Bronchial lymph node (tissue), 1 donor: ENCODE measurements around the gene F3.

- PRO-cap: bidirectional peak, plus-strand start at chr1:93676689, minus-strand start at chr1:93676520
These were observed 5.1 kb downstream of the BCAR3 start for GRCh38 chr1:93676409-93676974.

- PRO-cap: unidirectional peak, plus-strand start at chr1:93680527
These were observed 1.3 kb downstream of the BCAR3 start for GRCh38 chr1:93680398-93680619.

DNA sequence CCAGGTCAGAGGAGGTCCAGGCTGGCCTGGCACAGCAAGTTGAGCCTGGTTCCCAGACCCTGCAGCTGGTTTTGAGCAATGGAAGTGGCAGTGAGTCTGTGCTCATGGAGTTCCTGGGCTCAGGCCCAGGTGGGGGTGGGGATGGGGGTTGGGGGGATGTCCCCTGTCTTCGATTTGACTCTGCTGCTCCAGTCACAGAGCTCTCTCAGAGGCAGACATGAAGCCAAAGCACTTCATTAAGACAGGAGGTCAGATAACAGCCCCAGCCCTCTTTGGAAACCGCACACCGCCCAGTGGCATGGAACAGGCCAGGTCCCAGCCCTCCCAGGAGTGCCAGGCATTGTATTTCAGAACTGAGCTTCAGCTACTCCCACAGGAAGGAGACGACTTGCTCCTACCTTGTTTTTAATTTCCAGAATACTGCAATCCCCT is 20.8 kb upstream of the BCAR3 start:
- PRO-cap: no peak

DNA sequence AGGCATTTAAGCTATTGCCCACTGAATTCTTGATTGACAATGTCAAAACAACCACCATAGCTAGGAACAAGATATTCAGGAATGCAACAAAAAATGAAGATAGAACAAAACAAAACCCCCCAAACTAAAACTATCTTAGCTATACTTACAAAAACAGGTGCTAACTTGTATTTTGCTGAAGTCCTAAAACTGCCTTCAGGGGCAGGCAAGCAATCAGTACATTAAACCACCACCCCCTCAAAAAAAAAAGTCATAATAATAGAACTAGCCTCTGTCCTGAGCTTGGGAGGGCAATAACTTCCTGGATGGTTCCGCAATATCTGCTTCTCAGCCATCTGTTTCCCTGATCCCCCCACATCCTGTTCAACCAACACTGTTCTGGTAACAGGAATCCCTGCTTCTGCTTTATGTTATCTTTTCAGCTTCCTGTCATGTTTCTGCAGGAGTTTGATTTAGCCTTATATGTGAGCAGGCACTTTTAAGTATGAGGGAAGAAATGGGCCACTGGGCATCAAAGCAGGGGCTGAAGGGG is 62.2 kb downstream of the DNTTIP2 start:
- PRO-cap: no peak

GRCh38 chr1:93905630-93906260 is 3.5 kb downstream of the GCLM start:
- PRO-cap: no peak

DNA sequence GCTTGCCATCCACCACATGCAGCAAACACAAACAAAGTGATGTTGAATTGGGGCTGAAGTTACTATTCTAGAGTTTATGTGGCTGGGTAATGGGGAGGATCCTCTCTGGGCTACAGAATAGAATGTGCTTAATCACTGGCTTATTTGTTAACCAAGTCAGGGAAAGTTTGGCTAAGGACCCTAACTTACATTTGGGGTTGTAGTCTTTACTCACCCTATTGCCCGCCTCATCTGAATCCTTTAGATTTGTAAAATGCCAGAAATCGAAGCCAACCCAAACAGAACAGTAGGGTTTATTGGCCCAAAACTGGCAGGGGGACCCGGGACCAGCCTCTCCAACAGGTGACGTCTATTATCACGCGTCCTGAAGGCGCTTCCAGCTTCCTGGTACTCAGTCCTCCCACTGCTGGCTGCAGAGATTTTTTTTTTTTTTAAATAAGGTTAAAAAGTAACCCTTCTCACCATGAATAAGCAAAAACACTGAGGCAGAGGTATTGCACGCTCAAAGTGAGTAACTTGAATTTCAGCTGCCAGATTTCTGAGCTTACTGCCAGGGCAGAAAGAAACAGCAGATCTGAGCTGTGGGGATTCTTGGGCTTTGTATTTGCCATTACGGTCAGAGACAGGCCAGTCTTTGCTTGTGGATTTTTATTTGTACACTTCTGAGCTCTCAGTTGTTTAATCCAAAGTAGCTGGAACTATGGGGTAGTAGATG is 54.3 kb upstream of the GCLM start:
- PRO-cap: no peak

DNA sequence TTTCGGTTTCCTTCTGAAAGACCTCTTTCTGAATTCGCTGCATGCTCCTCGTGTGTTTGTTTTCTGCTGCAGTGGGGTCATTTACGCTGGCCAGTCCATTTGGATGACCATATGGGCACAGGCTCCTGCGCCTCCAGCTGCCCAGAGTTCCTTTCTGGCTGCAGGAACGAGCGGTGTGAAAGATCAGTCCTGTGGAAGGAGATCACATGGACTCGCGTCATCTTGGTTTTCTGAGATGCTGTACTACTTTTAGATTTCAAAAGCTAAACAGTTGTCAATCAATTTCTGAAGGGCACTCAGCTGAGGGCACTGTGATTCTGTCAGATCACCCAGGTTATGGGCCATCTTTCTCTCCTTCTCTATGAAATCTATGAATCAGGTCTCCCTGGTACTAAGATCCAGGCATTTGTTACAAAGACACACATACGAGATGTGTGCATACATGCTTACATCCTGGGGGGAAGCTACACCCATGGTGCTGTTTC is 83.9 kb upstream of the GCLM start:
- PRO-cap: no peak

GRCh38 chr1:94038299-94038958 is 82.5 kb downstream of the ABCA4 start:
- PRO-cap: no peak

DNA sequence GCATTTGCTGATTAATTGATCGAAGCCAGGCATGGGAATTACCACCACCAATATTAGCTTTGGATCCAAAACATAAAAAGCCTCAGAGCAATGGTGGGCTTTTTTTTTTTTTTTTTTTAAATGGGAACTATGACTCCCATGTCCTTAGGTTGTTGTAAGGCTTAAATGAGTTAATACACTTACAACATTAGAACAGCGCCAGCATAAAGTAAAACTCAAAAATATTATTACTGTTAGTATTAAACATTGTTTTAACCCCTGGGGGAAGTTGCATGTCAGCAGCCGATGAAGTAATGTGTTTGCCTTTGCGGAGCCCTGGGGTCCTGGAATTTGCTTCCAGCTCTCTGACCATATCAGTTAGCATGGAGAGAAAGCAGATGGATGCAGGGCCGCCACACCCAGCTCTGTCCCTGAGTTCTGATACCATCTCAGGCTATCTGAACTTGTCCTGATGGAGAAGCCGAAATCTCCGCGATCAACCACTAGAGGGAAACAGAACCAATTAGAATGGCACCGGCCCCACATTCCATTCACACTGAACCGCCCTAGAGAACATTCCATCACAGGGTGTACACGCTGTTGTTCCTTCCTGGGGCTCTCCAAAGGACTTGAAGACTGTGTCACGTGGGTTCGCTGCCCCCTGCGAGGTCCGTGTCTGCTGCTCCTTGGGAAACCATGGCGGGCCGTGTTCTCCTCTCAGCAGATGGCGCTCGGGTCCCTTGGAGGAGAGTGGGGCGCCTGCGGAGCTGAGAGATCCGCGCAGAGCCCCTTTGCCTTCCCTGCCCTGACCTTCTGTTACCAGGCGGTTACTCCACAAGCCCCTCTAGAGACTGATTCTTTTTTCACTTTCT is 75.5 kb downstream of the ABCA4 start:
- PRO-cap: no peak

GRCh38 chr1:94061459-94061762 is 59.5 kb downstream of the ABCA4 start:
- PRO-cap: no peak

GRCh38 chr1:94091947-94092397 is 29.0 kb downstream of the ABCA4 start:
- PRO-cap: bidirectional peak, plus-strand start at chr1:94092539, minus-strand start at chr1:94092308

DNA sequence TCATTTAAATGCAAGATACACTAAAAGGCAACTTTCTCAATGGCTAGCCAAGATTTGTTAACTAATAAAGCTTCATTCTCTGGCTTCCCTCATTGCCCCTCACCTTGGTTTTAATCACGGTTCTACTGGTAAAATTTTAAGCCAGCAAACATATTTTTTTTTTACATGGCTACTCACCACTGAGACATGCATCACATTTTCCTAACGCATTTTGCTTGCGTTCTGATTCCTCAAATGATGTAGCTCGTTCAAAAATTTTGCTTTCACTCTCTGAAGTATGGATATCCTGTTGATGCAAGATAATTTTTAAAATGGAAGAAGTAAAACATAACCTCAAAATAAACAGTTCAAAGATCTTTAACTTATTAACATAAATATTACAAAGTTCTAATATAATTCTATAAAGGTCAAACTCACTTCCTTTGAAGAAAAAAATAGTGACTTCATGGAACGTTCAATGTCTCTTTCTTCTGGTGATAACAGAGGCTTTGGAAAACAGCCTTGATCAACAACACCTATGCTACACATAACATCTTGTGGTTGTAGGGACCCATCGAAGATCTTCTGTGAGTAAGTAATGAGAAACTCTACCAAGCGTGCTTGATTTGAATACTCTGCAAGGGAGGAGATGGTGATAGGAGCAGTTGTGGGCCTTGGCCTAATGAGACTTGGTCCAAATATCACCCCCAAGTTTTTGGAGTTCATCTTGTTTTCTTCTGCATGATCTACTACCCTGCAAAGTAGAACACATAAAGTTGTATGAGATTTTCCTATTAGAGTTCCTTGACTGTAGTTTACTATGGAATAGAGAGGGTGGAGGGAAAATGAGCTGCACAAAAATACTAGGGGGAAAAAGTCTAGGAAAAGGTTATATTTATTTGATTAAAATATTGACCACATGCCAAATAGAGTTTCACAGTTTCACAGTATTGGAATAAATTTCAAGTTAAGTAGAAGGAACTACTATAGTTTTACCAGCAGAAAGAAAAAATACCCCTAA is 56.8 kb upstream of the ABCA4 start:
- PRO-cap: no peak

DNA sequence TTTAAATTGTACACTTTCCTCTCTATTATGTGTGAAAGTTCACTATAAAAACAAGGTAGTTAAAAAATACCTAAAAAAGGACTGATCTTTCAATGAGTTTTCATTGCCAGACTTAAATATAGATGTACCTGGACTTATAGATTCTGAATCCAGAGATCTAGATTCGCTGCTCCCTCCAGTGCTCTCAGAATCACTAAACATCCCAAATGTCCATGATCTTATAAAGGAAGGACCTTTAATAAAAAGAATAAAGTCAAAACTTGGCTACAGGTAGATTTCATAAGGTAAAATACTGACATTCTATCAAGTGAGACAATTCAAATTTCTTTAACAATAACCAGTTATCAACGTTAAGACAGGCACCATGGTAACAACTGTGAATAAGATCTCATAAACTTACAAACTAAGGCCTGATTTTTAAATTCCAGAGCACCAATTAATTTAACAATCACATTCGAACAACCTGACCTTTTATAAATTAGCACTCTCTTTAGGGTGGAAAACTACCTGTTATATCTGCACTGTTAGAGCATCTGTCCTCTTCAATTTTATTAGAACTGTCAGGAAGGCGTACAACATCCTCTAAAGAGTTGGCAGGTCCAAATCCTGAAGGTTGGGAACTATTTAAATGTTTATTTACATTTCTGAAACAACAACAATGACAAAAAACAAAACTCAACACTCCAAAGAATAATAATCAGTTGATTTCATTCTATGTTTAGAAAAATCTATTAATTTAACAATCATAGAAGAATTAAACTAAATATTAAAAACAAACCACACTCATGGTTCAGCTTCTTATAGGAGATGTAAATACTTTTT is 48.5 kb downstream of the ARHGAP29 start:
- PRO-cap: no peak

GRCh38 chr1:94236155-94236741 is 1.1 kb downstream of the ARHGAP29 start:
- PRO-cap: unidirectional peak, plus-strand start at chr1:94236334; bidirectional peak, plus-strand start at chr1:94236426, minus-strand start at chr1:94236346

- PRO-cap: no peak
These were observed 8.6 kb upstream of the ARHGAP29 start for GRCh38 chr1:94246097-94246338.

GRCh38 chr1:94382069-94382622 is 36.0 kb upstream of the ABCD3 start:
- PRO-cap: no peak

- PRO-cap: no peak
These were observed 11.8 kb upstream of the ABCD3 start for GRCh38 chr1:94406253-94406948.

DNA sequence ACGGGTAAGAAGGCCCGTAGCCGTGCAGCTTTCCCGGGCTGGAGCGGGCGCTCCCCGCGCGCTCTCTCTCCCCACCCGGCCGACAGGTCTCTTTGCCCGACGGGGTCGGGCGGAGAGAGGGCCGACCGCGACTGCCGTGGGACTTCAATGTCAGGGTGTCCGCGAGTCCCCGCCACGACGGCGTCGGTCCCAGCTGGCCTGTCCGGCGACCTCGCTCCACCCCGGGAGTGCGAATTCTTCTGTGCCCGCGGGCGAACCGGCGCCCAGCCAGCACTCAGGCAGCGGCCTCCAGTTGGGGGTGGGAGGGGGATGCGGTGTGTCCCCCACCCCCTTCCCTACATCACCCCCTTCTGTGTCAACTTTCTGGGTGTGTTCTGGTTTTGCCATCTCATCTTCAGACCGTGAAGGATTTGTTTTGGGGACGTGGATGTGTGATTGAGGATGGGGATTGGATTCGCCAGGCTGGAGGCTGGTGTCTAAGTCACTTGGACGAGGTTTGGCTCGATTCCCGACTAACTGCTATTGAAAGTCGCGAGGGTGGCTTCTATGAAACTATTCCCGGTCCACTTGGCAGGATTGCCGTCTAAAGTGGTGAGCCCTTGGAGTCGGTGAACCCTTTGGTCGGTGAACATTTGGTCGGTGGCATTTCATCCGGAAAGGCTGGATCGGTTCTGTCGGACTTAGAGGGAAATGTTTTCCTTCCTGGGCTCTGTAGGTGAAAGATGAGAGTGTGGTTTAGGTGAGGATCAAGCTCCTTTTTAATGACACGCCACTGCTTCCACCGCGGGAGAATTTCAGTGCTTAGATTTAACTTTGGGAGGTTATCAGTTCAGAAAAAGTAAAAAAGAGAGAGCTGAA is 625 bp downstream of the ABCD3 start:
- PRO-cap: no peak

DNA sequence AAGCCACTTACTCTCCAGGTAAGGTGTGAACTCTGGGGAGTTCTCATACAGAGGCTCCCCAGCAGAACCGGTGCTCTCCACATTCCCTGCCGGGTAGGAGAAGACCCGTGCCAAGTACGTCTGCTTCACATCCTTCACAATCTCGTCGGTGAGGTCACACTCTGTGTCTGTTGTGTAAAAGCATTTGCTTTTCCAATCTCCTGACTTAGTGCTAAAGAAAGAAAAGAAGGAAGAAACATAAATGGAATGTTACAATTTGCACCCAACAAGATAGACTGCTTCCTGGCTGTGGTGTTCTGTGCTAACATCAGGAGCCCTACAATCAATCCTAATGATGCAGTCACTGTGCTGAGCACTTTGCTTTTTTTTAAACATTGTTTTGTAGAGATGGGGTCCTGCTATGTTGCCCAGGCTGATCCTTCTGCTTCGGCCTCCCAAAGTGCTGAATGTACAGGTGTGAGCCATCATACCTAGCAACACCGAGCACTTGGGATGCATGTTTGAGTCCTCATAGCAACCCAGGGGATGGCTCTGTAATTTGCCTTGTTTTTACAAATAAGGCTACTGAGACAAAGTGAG is 5.5 kb downstream of the F3 start:
- PRO-cap: no peak

DNA sequence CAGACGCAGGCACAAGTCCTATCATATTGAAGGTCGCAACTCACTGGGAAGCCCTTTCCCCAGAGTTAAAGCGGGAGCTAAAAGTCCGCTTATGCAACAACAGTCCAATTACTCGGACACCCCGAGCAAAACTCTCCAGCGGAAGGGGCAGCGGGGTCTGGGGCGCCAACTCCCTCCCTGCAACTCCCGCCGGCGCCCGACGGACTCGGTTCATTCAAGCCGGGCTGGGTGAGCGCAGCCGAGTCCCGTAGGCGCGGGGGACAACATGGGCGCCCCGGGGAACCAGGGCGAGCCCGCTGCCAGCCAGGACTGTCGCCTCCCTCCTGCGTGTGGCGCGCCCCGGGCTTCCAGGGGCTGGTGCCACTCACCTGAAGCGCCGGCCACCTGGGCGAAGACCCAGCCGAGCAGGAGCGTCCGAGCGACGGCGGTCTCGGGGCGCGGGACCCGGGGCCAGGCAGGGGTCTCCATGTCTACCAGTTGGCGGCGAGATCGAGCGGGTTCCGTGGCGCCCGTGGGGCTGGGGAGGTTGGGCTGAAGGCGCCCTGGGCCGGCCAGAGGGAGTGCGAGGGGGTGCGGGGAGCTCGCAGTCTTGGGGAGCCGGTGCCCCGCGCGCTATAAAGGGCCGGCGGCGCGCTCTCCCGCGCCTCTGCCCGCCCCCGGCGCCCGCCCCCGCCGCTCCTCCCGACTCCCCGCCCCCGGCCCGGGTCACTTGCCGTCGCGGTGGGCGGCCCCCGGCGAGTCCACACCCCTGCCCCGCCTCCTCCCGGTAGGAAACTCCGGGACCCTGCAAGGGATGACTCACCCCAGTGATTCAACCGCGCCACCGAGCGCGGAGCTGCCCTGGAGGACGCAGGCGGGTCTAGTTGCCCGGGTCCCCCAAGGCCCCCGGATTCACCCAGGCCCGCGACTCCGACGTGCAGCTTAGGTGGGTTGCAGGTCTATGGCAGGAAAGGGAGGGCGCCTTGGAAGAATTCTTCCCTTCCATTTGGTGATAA is at the start of gene F3:
Gene F3, minus strand, starts transcription at position 591 of the 995 bp plus-strand sequence.
- PRO-cap: bidirectional peak, plus-strand start at position 809 of the sequence, minus-strand start at position 648 of the sequence